Mesenchymal stem cell of Wharton's jelly (primary cell): Measurements from ENCODE around the genes LIPC and LDHAL6B.

DNA sequence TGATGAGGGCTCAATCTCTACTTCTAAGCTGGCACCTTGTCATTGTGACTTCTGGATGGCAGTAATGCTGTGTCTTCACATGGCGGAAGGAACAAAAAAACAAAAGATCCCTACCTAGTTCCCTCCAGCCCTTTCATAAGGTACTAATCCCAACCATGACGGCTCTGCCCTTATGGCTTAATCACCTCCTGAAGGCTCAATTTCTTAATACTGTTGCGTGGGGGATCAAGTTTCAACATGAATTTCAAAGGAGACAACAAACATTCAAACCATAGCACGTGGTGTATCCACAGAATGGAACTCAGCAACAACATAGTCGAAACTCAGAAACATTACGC, 120.7 kb downstream of the AQP9 start:
- CAGE, long polyA plus RNA = no peak

- CAGE, long polyA plus RNA = no peak
These were observed 144.1 kb downstream of the AQP9 start for GRCh38 chr15:58282262-58282703.

DNA sequence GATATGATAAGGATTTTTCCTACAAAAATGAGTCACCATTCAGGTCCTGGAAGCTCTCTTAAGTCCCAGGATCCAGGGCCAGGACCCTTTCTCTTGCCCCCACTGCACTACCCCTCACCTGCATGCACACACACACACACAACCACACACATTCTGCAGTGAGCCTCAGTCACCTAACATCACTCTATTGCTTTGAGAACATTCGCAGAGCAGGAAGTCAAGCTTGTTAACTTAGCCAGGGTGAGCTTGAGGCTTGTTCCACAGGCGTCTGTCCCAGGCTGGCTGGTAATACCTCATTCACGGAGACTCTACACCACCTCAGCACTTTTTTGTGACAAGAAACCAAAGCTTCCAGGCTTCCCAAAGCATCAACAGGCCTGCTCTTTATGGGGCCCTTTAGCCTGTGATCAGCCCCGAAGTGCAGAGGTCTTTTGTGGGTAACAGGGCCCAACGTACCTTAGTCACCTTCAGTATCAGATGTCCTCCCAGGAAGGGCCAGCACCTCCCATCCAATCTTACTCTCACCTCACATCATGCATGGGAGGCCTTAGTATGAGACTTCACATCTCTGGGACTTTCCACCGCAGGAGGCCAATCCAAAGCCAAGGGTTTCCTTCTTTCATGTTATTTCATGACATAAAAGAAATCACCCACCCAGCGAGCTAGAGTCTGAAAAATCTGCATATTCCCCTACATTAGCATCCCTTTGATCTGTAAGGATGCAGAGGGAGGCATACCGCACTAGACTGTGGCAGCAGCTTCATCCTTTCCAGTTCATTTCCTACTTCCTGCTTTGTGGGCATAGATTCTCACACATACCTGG, 73.9 kb upstream of the LIPC start:
- CAGE, long polyA plus RNA = no peak

GRCh38 chr15:58386101-58386438, 45.7 kb upstream of the LIPC start:
- CAGE, long polyA plus RNA = no peak

- CAGE, long polyA plus RNA = no peak
These were observed at the start of gene LIPC for GRCh38 chr15:58431459-58432059. LIPC (plus strand) TSS chr15:58431991.

DNA sequence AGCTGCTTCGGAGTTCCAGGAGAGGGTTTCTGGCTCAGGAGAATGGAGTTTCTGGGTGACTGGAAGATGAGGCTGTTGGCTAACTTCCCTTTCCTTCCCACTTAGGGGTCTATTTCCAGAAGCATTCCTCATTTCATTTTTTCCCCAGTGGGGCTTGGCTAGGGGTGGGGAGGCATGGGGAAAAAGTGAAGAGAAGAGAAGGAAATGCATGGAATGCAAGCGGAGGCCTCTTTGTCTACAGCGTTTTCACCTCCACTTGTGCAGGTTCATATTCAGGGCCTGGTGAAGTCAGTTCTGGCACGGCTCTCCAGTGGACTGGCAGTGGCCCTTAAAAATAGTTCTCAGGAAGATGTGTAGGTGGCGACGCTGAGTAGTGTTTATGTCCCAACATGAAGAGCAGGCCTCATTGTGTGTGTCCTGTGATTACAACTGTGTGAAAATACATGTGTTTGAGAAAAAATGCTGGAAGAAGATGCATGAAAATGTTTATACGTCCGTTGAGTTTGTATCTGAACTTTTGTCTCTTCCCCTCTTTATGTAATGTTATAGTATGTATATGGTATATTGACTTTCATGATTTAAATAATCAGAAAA, 7.1 kb downstream of the LIPC start:
- CAGE, long polyA plus RNA = no peak

DNA sequence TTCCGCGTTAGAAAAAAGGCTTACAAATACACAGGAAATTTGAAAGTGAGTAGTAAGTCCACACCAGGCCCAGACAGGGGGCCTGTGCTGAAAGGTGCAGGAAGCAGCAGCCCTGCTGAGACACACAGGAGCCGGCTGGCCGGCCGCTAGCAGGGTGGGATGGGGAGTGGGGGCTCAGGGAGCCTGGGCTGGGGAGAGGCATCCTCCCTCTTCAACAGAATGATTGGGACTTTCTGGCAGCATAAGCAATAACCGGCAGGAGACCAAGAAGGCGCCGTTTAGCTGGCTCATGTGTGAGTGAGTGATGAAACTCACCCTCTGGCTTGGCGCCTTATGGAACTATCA, 13.1 kb downstream of the LIPC start:
- CAGE, long polyA plus RNA = no peak

DNA sequence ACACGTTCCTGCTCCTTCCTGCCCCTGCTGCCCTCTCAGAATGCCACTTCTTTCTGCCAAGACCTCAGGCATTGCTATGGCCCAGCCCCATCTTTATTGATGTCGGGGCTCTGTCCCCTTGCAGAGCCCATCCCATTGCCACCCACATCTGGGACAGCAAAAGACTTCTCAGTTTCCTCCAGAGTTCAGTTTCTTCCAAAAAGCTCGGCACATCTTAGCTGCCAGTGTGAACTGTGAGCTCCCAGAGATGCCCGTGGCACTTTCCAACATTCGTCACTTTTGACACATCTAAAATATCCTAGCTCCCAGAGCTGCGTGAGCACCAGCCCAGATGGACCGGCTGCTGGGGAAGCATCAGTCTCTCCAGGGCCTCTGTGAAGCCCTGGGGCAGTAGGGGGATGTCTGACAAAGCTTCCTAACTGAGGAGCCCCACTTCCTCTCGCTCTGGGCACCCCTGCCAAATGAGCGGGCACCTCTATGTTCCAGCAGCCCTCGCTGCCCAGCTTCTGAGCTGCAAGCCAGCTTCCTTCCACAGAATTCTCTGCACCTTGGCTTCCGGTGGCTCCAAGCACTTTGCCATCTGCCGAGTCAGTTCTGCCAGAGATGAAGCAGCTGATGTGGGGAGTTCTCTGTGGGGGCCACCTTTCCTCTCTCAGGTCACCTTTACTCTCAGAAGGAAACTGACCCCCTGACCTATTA, 91.0 kb downstream of the LIPC start:
- CAGE, long polyA plus RNA = no peak

DNA sequence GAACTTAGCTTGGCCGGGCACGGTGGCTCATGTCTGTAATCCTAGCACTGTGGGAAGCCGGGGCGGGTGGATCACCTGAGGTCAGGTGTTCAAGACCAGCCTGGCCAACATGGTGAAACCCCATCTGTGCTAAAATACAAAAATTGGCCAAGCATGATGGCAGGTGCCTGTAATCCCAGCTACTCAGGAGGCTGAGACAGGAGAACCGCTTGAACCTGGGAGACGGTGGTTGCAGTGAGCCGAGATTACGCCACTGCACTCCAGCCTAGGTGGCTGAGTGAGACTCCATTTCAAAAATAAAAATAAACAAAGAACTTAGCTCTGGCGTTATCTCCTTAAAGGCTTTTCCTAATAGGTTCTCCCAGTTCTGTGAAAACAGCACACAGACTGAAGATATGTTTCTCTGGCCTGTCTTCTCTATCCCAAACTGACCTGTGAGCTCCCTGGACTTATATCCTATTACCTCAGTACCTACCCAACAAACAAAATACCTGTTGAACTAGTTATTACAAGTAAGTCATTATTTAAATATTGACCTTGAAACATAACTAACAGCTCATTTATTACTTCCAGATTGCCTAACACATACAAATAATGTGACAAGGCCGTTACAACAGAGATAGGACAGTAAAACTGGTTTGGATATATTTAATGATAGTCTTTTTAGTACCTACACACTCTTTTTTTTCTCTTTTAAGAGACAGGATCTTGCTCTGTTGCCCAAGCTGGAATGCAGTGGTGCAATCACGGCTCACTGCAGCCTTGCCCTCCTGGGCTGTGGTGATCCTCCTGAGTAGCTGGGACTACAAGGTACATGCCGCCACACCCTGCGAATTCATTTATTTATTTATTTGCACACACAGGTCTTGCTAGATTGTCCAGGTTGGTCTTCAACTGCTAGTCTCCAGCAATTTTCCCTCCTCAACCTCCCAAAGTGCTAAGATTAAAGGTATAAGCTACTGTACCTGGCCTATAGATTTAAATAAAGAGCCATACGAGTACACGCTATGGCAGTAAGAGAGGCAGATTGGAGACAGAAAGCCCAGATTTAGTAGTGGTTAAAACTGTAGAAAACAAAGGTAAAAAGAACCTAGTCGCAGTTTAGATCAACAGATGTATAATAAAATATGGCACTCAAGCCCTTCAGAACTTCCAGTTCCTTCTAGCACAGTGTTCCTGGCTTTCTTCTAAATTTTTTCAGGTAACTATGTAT, 145.0 kb downstream of the ADAM10 start:
- CAGE, long polyA plus RNA = no peak

DNA sequence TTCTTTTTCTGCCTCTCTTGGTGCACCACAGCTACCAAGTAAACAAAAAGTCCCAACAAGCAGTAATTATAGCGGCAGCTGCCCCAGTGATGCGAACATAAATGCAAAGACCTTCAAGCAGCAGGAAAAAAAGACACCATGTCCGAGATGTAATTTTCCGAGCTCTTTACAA, 570 bp upstream of the ADAM10 start:
- CAGE, long polyA plus RNA = no peak

GRCh38 chr15:58865447-58866093, 67.9 kb downstream of the SLTM start:
- CAGE, long polyA plus RNA = no peak

- CAGE, long polyA plus RNA = no peak
These were observed 60.3 kb downstream of the SLTM start for GRCh38 chr15:58873154-58873555.

DNA sequence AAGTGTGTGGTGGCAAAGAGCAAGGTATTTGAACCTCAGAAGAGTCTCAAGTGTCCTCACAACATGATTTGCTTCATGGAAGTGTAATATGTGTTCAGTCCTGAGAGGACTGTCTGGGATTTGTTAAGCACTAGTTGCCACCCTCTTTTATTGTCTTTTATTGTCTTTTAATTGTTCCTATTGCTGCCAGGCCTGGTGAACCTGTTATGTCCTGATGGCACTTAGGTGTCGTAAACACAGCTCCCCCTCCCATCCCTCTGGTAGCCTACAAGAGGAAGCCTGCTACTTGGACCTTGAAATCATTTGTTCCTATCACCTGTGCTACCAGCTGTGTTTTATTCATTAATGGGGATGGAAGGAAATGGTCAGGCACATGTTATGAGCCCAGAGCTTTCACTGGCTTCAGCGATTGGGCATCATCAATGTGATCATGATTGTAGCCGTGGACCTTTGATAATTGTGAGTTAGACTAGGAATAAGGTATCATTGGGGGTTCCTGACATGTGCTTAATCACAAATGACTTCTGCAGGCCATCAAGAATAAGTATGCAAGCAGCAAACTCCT, 19.4 kb downstream of the CCNB2 start:
- CAGE, long polyA plus RNA = no peak

- CAGE, long polyA plus RNA = no peak
These were observed at the start of gene LDHAL6B for GRCh38 chr15:59206540-59206996. LDHAL6B (plus strand) TSS chr15:59206843.

DNA sequence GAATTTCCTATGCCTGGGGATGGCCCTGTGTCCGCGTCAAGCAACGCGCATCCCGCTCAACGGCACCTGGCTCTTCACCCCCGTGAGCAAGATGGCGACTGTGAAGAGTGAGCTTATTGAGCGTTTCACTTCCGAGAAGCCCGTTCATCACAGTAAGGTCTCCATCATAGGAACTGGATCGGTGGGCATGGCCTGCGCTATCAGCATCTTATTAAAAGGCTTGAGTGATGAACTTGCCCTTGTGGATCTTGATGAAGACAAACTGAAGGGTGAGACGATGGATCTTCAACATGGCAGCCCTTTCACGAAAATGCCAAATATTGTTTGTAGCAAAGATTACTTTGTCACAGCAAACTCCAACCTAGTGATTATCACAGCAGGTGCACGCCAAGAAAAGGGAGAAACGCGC, 358 bp downstream of the LDHAL6B start:
- CAGE, long polyA plus RNA = no peak

GRCh38 chr15:59258149-59258679, 51.6 kb downstream of the LDHAL6B start:
- CAGE, long polyA plus RNA = no peak

GRCh38 chr15:59292338-59292963, 80.2 kb downstream of the MYO1E start:
- CAGE, long polyA plus RNA = no peak

- CAGE, long polyA plus RNA = no peak
These were observed 11.8 kb downstream of the MYO1E start for GRCh38 chr15:59360918-59361247.

GRCh38 chr15:59625724-59626335, 14.2 kb downstream of the GCNT3 start:
- CAGE, long polyA plus RNA = no peak

DNA sequence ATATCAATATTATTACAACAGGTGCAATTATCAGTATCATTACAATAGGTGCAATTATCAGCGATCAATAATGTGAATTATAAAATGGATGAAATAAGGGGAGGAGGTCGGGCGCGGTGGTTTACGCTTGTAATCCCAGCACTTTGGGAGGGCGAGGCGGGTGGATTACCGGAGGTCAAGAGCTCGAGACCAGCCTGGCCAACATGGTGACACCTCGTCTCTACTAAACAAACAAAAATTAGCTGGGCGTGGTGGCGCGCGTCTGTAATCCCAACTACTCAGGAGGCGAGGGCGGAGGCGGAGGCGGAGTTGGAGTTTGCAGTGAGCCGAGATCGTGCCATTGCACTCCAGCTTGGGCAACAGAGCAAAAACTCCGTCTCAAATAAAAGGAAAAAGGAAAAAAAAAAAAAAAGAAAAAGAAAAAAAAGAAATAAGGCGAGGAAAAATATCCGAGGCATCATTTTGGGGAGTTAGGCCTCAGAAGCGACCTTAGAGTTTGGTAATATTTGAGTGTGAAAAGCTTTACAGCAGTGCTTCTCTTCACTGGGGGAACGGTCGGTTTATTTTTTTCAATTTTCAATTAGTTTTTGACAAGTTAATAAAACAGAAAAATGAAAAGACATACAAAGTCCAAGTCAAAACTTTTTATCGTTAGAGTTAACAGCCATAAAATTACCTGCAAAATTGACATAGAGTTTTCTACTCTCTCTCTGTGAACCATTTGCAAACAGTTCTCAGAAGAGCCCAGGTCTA, 769 bp upstream of the BNIP2 start:
- CAGE, long polyA plus RNA = no peak